ENCODE data around the genes PTX4, HAGH and HS3ST6.

GRCh38 chr16:1488764-1489369, at the start of gene PTX4:
PTX4 (minus strand) TSS chr16:1488944.
- PRO-cap: no peak

- PRO-cap: no peak
These were observed 22.7 kb downstream of the TMEM204 start for GRCh38 chr16:1556162-1556597.

DNA sequence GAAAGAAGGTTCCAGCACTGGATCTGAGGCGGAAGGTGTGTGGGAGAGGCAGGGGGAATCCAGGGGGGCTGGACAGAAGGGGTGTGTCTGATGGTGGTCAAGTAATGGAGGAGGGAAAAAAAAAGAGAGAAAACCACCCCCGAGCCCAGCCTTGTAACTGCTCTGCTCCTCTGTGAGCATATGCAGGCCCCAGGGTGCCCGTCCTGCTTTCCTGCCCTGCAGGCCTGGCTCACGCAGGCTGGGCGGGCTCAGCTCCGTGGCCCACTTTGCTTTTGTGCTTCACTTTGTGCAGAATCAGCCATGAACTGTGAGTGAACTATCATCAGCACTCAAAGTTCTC, 31.9 kb downstream of the TMEM204 start:
- PRO-cap: no peak

- PRO-cap: no peak
These were observed 27.2 kb upstream of the JPT2 start for GRCh38 chr16:1650817-1651308.

DNA sequence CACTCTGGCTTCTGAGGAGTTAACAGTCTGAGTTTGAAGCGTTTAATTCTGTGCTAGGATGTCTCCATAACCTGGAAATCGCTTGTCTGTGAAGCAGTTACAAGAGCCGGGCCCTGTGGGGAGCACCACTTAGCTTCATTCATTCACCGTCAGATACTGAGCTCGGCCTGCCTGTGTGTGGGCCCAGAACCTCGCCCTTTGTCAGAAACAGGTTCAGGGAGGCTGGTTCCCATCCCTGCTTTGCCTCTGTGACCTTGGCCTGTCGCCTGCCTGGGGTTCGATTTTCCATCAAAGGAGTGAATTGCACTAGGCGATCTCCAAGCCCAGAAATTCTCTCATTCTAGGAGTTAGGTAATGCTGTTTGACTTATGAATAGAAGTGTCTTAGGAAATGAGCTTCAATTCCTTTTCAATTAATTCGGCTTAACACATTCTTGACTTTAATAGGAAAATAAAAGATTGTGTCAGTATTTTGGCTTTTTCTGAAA, 1.5 kb downstream of the MAPK8IP3 start:
- PRO-cap: no peak

DNA sequence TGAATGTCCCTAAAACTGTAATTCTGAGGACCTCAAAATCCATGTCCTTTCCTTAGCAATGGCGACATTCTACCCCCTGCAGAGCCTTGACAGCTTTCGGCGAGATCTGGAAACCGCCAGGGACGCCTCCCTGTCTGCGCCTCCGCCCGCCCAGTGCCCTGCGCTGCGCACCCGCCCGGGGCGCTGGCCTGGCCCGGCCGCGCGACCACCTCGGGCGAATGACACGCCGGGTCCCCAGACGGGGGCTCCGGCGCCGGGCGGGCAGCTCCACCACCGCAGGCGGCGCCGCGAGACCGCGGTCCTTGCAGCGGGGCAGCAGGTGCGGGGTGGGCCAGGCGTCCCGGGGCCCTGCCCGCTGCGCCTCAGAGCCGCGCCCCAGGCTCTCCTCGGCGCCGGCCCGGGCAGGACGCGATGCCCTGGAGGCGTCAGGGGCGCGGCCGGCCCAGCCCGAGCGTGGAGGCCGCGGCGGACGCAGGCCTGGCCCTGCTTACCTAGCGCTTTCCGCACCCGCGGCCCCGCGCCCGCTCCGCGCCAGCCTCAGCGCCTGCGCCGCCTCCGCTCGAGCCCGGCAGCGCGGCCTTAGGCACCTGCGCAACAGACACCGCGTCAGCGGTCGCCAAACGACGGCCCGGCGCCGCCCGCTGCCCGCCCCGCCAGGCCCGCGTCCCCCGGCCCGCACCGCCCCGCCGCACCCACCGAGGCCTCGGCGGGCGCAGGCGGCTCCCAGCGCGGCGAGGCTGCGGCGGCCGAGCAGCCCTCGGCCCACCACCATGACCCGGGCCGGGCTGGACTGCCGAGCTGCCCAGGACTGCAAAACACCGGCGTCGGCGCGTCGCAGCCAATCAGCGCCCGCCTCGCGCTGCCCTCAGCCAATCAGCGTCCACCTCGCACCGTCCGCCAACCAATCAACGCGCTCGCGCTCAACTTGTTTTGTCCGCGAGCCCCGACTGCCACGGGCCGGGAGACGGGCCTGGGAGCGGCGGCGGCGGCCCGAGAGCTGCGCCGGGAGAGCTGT, at the start of gene HAGH:
Gene HAGH (minus strand): TSS at position 810 of the 1,015 bp plus-strand sequence.
- PRO-cap: bidirectional peak, plus-strand start at position 953 of the sequence, minus-strand start at position 810 of the sequence

- PRO-cap: no peak
These were observed 1.7 kb downstream of the HS3ST6 start for GRCh38 chr16:1916341-1917025.

- PRO-cap: no peak
These were observed at the start of gene HS3ST6 for GRCh38 chr16:1918306-1918770. HS3ST6 (minus strand) TSS chr16:1918415.

GRCh38 chr16:1979669-1980552, 1.4 kb downstream of the NOXO1 start:
- PRO-cap: no peak

- PRO-cap: unidirectional peak, plus-strand start at chr16:1983614; unidirectional peak, plus-strand start at chr16:1983704; unidirectional peak, plus-strand start at chr16:1983785; bidirectional peak, plus-strand start at chr16:1984219, minus-strand start at chr16:1984033
These were observed 532 bp upstream of the GFER start for GRCh38 chr16:1983251-1984070.

GRCh38 chr16:1992330-1993230, 2.8 kb downstream of the SYNGR3 start:
- PRO-cap: no peak

- PRO-cap: no peak
These were observed 11.1 kb downstream of the SYNGR3 start for GRCh38 chr16:2000874-2001324.

- PRO-cap: unidirectional peak, minus-strand start at chr16:2020617
These were observed 1.1 kb downstream of the NPW start for GRCh38 chr16:2020523-2021181.

DNA sequence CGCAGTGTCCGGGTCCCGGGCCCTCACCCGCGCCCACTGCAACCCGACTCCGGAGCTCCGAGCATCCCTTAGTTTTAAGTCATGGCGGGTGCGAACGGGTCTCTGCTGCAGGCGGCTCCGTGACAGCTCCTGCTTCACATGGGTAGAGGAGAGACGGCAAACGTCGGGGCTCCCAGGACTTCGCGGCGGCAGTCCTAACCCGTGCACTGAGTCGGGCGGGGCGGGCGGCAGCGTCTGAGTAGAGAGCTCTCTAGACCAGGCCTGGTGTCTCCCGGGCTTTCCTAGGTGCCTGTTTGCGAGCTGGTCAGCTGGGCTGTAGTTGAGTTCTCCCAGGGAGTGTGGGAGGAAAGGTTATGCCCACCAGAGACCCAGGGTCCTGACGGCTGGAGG, 342 bp downstream of the TSC2 start:
- PRO-cap: no peak

DNA sequence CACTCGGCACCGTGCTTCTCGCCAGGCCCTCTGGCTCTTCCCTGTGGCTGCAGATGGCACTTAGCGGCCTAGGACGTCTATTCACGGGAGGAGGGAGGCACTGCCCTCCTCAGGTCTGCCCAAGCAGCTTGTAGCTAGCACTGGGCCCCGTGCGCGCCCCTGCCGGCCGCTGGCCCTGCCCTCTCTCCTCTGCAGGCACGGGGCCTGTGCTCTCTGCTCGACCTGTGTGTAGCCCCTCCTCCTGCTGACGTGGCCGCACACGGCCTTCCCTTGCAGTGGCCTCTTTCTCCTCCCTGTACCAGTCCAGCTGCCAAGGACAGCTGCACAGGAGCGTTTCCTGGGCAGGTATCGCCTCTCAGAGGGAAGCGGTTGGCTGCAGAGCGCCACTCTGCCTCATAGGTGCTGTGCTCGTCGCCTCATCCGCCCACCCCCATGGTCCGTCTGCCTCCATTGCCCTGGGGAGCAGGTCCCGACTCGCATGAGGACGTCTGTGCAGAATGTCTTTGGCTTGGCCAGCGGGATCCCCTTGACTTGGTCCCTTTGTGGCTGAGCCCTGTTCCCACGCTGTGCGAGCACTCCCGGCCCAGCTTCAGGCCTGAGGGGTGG, 34.5 kb downstream of the TSC2 start:
- PRO-cap: no peak

DNA sequence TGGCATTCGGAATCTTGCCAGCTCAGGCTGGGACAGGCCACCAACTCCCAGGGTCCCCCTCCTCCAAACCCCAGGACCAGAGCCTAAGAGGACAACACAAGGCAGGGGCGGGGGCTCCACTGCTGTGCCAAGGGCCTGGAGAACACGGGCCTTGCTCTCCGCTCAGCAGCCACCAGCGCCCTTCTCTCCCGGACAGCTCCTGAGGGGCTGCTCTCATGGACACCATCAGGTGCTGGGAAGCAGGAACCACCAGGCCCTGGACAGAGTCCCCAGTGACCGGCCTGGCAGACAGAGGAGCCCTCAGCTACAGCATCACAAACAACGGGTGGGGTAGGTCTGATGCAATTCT, 2.0 kb downstream of the PKD1 start:
- PRO-cap: no peak

- PRO-cap: no peak
These were observed 7.5 kb downstream of the TRAF7 start for GRCh38 chr16:2162793-2163722.

GRCh38 chr16:2174549-2175141, 19.1 kb downstream of the TRAF7 start:
- PRO-cap: no peak

DNA sequence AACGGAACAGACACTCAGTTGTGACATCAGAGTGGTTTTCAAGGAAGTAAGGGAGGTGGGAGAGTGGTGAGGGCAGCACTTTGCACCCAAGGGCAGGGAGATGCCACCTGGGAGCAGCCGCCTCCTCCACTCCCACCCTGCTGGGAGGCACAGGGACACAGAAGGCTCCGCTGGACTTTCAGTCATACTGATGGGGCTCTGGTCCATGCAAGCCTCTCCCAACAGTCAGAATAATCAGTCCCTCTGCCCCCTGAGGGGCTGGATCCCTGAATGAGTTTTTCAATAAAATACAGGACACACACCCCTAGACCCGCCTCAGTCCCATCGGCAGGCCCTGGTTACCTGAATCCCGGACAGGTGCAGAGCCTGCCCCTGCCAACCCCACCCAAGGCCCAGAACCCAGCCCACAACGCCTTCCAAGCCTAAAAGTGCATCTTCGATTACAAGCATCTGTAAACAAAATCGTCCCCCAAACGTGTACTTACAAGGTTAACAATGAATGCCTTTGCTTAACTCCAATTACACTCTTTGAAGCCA, 1.5 kb downstream of the PGP start:
- PRO-cap: no peak

DNA sequence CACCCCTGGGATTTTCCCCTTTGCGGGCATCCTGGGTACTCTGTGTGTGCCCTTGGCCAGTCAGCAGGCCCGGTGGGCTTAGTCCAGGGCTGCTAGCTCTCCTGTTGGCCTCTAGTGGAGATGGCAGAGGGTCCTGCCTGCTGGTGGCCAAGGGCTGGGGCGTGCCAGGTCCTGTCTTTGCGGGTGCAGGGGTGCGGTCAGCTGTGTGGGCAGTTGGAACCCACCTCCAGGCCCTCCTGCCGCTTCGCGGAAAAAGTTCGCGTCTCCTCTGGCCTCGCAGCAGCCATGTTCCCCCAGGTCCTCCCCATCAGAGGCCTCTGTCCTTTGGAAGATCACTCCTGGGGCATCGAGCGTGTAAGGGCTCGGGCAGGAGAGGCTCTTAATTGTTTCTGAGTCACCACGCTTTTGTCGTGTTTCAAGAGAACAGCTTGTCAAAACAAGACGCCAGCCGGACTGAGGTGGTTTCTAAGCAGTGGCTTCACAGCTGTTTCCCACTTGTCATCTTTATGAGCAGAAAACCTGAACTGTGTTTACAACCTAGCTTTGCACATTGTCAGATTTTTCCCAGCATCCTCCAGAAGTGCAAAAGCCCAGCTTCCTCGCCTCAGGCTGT, 5.1 kb upstream of the DNASE1L2 start:
- PRO-cap: no peak